ENCODE measurements around the genes SLC16A4 and LRIF1.

DNA sequence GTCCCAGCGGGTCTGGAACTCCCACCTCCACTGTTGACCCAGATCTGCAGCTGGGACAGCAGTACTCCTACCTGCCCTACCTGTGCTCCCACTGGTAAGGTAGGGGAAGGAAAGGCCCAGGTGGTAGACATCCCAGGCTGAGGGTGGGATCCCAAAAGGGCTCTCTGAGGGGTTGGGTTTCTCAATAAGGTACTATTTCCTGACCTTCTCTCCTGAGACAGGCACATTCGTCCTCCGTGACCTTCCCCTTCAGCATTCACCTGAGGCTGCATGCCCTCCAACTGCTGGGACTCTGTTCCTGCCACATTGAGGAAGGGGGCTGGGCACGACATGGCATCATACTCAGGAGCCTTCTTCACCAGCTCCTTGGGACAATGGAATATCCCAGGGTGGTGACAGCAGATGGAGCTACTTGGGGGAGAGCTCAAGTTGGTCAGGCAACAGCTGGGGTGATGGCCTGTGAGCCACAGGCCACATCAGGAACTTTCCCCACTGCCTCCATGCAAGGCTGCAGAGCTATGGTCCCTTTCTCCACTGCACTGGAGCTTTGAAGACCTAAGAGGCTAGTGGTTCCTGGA is 22.0 kb downstream of the KCNC4 start:
- PRO-cap: no peak
- RRBS, 2 experiments: no CpG with 5 or more reads among the region's 4 CpGs

- PRO-cap: no peak
- RRBS, 2 experiments: no CpG with 5 or more reads among the region's 4 CpGs
These were observed 27.3 kb upstream of the RBM15 start for GRCh38 chr1:110311866-110312268.

- PRO-cap: no peak
- RRBS, 2 experiments: no CpG with 5 or more reads among the region's 14 CpGs
These were observed 9.0 kb upstream of the RBM15 start for GRCh38 chr1:110330096-110330623.

DNA sequence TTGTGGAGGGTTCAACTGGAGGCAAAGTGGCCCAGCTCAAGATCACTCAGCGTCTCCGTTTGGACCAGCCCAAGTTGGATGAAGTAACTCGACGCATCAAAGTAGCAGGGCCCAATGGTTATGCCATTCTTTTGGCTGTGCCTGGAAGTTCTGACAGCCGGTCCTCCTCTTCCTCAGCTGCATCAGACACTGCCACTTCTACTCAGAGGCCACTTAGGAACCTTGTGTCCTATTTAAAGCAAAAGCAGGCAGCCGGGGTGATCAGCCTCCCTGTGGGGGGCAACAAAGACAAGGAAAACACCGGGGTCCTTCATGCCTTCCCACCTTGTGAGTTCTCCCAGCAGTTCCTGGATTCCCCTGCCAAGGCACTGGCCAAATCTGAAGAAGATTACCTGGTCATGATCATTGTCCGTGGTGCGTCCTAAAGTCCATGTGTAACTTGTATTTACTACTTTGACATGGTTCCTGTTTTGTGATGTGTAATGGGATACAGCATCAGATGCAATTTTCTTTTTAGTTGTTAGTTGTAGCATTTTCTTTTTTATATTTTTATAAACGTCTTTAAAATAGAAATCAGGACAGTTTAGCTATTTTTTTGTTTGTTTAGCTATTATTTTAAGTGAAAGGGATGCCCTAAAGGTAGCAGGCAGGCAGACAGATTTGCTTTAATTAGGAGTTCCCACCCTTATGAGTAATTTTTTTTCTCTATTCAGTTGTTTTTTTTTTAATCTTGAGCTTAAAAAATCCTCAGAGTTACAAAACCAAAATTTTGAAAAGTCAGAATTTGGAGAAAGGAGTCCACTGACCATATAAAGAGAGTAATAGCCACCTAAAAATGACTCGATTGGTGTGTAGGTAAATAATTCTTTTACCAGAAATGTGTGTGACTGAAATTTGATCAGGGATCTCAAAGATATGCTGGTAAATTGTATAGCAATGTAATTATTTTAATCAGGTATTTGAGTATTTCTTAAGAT is 3.0 kb downstream of the RBM15 start:
- PRO-cap: bidirectional peak, plus-strand start at position 317 of the sequence, minus-strand start at position 204 of the sequence
- RRBS, 2 experiments: 0 to 8% methylated on average over 1 to 2 of the region's 11 CpGs

GRCh38 chr1:110390584-110391642 is at the start of gene SLC16A4:
SLC16A4 (minus strand) TSS chr1:110391026.
- PRO-cap: no peak
- RRBS, 2 experiments: no CpG with 5 or more reads among the region's 13 CpGs

GRCh38 chr1:110401235-110401621 is 6.3 kb downstream of the LAMTOR5 start:
- PRO-cap: no peak
- RRBS, 2 experiments: no CpG with 5 or more reads among the region's 4 CpGs

- PRO-cap: no peak
- RRBS, 2 experiments: no CpG with 5 or more reads among the region's 4 CpGs
These were observed 5.0 kb upstream of the LAMTOR5 start for GRCh38 chr1:110412469-110412892.

DNA sequence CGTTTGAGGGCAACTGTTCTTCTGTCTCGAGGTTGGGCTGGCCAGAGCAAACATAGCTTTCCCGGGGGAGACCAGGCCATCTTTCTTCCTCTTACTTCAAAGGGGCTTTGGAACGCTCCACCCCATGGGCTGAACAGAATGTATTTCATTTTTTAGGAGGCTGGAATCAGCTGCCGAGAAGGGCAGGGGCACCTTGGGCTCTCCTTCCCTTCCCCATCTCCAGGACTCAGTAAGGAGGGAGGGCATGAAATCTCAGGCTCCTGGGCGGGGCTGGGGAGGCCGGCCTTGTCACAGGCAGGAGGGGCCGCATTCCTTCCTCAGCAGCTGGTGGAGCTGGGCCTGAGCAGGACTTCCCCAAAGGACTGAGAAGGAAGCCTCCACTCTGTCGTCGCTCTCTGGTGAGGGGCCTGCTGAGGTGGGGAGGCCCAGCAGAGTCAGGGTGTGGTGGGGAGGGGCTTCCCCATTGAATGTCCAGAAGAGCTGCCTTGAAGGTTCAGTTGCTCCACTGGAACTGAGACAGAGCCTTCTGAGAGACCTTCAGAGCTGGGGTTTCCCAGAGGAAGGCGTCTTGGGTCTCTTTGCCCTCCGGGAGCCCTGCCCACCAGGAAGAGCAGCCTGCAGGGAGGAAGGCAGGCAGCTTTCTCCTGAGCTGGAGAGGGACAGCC is 11.0 kb downstream of the KCNA10 start:
- PRO-cap: no peak
- RRBS, 2 experiments: no CpG with 5 or more reads among the region's 12 CpGs

- PRO-cap: no peak
- RRBS, 2 experiments: no CpG with 5 or more reads among the region's 4 CpGs
These were observed 30.9 kb downstream of the KCNA3 start for GRCh38 chr1:110643856-110644260.

GRCh38 chr1:110892281-110892805 is 19.4 kb downstream of the CD53 start:
- PRO-cap: no peak
- RRBS, 2 experiments: no CpG with 5 or more reads among the region's 6 CpGs

DNA sequence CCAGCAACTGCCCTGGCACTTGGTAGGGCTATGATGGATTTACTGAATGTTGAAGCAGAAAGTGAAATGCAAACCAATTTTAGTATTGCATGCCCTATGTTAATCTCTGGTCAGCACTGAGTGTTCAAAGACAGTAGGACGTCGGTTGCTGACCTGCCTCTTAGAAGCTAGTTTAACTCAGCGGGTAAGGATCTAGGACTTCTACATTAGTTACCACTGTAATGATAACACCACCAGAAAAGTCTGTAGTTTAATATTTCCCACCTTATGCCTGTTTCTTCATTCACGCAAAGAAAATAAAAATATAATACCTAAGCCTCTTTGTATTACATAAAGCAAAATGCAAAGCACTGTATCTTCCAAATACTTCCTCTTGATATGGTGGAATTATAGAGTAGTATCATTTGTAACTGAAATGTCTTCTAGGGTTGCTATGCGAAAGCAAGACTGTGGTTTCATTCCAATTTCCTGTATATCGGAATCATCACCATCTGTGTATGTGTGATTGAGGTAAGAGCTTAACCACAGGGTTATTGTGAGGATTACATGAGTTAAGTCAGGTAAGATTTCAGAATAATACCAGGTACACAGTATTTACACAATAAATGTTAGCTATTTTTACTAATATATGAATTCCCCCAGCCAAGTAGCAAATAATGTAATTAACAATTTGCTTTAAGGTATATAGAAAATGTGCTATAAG is 24.6 kb downstream of the CD53 start:
- PRO-cap: no peak
- RRBS, 2 experiments: no CpG with 5 or more reads among the region's 6 CpGs

- PRO-cap: bidirectional peak, plus-strand start at chr1:110963345, minus-strand start at chr1:110963310; bidirectional peak, plus-strand start at chr1:110964310, minus-strand start at chr1:110963922
- RRBS, 2 experiments: 1 to 2% methylated on average over 11 to 16 of the region's 68 CpGs
These were observed at the start of gene LRIF1 for GRCh38 chr1:110963174-110964128. LRIF1 (minus strand) TSS chr1:110963922.

DNA sequence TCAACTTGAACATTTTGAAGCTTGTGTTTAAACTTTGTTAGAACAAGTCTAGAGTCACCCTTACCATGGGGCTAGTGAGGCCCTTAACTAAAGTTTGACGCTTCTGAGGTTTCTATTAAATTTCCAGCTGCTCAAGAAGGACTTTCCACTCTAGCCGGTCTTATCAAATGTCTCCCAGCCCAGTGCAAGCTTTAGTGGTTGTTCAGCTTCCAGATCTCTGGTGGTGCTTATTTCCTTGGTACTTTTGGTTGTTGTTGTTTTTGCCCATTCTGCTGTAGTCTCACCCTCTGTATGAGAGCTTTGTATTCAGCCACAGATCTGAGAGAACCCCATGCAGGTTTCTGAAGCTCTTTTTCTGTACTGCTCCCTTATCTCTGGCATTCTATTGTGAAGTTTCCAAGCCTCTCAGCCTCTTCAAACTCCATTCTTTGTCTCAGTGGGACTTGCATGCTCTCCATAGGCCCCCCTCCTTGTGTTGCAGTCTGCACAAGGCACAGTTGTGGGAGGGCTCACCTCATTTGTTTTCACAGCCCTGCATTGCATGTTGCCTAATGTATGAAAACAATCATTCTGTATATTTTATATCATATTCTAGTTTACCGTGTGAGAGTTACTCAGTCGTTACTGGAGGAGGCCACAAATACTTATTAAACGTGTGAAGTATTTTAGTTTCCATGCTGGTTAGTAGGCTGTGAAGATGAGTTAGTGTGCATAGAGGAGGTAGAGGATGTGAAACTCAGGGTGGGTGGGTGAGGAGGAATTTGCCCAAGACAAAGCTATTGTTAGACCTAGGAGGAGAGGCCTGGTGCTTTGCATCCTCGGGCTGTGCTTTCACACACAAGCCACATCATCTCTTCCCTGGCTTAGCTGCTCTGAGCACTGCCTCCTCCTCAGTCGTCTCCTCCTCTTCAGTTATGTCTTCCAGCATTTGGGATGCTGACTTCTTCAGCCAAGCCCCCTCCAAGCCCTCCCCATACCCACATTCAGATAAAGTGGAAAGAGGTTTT is 8.0 kb upstream of the CHI3L2 start:
- PRO-cap: no peak
- RRBS, 2 experiments: no CpG with 5 or more reads among the region's 7 CpGs

GRCh38 chr1:111435443-111435855 is 7.9 kb upstream of the OVGP1 start:
- PRO-cap: unidirectional peak, minus-strand start at chr1:111435509
- RRBS, 2 experiments: no CpG with 5 or more reads among the region's 8 CpGs

GRCh38 chr1:111507268-111508243 is 4.1 kb upstream of the ADORA3 start:
- PRO-cap: unidirectional peak, plus-strand start at chr1:111507644; bidirectional peak, plus-strand start at chr1:111507918, minus-strand start at chr1:111507839
- RRBS, 2 experiments: no CpG with 5 or more reads among the region's 16 CpGs

- PRO-cap: no peak
- RRBS, 2 experiments: no CpG with 5 or more reads among the region's 10 CpGs
These were observed 59.4 kb downstream of the INKA2 start for GRCh38 chr1:111679595-111680304.

- PRO-cap: unidirectional peak, plus-strand start at chr1:111755170
- RRBS, 2 experiments: no CpG with 5 or more reads among the region's 11 CpGs
These were observed 888 bp upstream of the DDX20 start for GRCh38 chr1:111754718-111755308.

DNA sequence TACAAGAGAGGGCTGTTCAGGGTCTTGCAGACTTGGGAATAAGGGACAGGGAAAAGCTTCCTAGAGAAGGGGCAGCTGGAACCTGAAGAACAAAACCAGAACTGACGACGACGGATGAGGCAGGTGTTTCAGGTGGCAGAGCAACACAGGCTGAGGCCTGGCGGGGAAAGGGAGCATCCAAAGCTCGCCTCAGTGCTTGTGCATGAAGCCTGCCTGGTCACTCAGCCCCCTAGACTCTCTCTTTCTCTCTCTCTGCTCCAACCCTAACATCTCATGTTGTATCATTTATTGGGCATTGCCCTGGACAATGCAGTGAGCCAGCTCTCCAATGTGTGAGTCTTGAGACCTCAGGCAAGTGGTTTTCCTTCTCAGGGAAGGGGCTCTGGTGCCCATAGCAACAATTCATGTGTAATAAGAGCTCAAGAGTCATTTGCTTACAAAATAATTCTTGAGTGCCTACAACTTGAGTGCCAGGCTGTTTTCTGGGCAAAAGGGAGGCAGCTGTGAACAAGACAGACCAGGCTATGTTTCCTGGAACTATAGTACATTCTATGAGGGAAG is 97.3 kb downstream of the KCND3 start:
- PRO-cap: no peak
- RRBS, 2 experiments: no CpG with 5 or more reads among the region's 5 CpGs

DNA sequence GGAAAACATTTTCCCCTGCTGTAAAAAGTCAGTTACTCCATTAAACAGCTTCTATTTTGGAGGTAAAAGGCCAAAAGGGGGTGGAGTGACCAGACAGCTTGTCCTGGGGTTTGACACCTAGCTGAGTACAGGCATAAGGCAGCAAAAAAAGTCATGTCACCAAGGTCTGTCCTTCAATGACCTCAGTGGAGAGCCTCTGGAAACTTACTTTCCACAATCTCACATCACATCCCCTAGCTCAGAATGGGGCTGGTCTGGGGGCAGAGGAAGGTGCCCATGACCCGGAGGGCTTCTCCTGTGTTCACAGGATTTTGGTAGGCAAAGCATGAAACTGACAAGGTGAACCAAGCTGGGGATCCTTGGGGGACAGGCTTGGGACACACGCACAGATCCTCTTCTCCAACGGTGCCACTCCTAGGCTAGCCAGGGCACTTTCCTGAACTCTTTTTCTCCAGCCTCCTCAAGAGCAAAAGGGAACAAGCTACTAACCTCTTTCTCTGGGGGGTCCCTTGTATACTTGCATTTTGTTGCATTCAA is 1.5 kb downstream of the KCND3 start:
- PRO-cap: no peak
- RRBS, 2 experiments: no CpG with 5 or more reads among the region's 3 CpGs

DNA sequence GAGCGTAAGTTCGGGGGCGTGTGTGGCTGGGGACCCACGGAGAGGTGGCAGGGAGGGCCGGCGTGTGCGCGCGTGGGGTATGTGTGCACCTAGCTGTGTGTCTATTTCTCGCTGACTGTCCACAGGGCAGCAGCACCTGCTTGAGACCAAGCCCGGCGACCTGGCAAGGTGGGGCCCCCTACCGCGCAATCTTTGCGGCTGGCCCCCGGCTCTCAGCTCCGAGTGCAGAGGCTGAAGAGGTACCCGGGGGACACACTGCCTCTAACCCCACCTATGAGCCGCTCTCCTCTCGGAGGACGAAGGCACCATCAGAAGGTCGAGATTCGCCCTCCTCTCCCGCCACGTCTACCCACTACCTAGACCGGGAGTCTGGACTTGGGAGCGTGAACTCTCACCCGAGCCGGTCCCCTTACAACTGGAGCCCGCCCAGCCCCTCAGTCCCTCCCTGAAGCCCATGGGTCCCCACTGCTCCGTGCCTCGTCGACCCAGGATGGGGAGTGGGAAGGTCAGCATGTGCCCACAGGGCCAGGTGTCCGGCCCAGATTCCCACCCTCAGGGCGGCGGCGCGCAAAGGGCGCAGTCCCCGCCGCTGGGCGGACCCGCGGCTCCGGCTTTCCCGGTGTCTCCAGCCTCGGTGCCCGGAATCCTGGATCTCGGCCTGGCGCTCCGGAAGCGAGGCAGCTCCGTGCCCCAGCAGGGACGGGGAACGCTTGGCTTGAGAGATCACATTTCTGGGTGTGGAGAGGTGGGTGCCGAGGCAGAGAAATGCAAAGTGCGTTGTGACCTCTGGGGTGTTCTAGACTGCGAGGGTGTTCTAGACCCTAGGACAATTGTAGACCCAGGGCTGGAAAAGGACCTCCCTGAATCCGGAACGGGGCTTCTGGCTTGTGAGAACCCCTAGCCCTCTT is 1.2 kb upstream of the KCND3 start:
- PRO-cap: no peak
- RRBS, 2 experiments: 4 to 9% methylated on average over 23 to 28 of the region's 60 CpGs